Placental epithelial cell (primary cell): ENCODE data around the genes BST1, FGFBP1 and DCAF16.

DNA sequence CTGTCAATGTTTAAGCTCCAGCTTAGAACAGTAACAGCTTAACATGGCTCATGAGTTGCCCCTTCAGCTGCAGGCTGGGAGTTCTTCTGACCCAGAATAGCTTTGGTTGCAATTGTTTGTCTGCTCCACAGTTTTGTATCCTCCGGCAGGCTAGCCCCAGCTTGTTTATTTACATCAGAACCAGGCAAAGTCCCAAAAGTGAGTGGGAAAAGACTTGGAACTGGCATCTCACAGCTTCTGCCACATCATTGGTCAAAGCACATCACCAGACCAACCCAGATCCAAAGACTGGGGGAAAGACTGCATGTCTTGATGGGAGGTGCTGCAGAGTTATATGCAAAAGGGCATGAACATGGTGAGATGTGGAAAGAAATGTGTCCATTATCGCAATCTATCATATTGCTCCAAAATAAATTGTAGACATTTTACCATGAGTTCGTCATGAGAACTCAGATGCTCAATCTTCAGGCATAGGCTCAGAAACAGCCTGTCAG lies 231.1 kb upstream of the CPEB2 start:
- CAGE, long polyA plus RNA: no peak

- CAGE, long polyA plus RNA: no peak
These were observed 160.6 kb upstream of the CPEB2 start for GRCh38 chr4:14841594-14842268.

GRCh38 chr4:15009479-15010218 lies 7.4 kb downstream of the CPEB2 start:
- CAGE, long polyA plus RNA: no peak

DNA sequence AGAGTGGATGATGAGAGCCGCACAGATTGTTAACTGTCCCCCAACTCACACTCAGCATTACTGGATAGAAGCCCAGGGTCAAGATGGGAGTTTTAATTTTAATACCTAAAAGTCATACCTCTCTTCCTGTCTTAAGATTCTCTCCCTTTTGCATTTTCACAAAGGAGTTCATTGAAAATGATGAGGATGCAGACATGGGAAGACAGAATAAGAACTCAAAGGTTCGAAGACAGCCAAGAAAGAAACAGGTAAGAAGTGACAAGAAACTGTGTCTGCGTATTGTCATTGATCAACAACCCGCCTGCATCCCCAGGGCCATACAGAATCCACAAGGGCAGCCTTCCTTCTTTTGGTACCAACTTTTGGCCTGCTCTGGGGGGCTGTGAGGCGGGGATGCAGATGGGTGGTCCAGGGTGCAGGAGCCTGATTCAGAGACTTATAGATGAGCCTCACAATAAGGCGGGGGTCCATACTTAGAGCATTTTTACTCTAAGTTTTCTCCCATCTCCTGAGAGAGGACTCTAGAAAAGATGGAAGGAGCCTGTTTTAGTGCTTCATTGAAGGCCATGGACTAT lies 9.0 kb downstream of the CC2D2A start:
- CAGE, long polyA plus RNA: no peak

GRCh38 chr4:15479134-15480437 lies 9.9 kb downstream of the CC2D2A start:
- CAGE, long polyA plus RNA: no peak

DNA sequence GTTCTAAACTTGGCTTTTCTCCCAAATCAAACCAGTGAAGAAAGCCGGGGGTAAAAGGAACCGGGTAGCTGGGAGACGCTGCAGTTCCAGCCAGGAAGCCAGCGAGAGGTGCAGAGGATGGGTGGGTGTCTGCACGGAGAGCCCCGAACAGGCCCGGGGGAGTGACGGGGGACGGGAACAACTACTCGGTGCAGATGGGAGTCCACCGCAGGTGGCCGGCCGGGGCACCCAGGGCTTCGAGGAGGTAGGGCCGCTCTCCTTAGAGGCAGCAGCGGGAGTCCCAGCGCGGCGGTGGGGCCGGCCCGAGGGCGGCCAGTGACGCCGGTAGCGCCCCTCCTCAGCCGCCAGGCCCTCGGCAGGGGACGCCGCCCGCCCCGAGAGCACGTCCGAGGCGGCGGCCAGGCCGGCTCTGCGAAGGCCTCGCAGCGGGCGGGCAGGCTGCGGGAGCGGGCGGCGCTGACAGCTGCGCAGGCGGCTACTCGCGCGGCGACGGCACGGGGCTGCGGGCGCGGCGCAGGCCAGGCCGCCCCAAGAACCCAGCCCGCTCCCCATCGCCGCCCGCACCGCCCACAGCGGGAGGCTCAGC lies 456 bp downstream of the FBXL5 start:
- CAGE, long polyA plus RNA: no peak

- CAGE, long polyA plus RNA: no peak
These were observed 3.0 kb upstream of the BST1 start for GRCh38 chr4:15699788-15700442.

- CAGE, long polyA plus RNA: no peak
These were observed at the start of gene BST1 for GRCh38 chr4:15702698-15703533. Gene BST1, plus strand, starts transcription at chr4:15703065.

DNA sequence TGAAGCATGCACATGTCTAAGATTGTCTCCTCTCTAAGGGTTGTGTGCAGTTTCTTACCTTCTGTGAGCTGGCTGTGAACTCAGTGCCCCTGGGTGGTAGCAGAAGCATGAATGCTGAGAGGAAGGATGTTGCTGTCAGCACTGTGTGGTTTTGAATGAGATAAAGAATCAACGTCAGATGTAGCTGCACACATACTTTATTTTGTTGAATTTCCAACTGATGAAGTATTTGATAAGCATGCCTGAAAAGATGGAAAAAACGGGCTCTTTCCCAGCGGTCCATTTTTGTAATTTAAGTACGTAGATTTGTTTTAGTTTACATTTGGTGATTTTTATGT lies 23.8 kb upstream of the CD38 start:
- CAGE, long polyA plus RNA: no peak

GRCh38 chr4:15938130-15938815 lies at the start of gene FGFBP1:
Gene FGFBP1, minus strand, starts transcription at chr4:15938740.
- CAGE, long polyA plus RNA: no peak

DNA sequence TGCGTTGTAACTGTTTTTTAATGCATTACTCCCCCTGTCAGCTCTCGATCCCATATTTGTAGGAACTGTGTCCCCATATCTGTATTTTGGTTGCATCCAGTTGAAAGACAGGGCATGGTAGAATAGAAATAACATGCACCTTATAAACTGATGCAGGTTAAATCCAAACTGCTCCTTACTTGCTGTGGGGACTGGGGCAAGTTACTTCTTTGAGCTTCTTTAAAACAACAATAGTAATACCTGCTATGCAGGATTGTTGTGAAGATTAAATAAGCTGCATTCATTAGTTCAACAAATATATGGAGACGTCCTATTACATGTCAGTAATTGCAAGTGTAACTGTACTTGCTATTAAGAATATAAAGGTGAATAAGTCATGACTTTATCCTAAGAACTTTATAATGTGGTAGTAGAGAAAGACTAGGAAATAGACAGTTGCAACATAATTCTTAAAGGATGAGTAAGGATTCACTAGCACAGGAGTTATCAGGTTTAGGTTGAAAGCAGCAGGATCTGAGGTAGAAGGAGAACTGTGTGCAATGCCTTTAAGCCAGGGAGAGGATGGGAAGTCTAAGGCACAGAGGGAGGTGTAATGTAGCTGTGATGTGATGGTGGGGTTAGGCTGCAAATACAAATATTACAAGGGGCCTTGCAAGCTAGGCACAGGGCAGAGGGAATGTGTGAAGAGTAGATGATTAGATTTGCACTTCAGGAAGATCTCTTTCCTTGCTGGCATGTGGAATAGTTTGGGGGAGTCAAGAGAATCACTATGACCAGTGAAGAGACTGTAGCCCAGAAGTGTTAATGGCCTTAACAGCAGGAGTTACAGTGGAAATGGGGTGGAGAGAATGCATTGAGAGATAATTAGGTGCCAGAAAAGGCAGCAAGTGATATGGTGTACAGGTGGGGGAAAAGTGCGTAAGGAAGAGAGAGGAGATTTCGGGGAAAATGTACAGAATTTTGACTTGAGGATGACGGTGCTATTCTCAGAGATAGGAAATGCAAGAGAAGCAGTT lies 9.9 kb upstream of the TAPT1 start:
- CAGE, long polyA plus RNA: no peak

DNA sequence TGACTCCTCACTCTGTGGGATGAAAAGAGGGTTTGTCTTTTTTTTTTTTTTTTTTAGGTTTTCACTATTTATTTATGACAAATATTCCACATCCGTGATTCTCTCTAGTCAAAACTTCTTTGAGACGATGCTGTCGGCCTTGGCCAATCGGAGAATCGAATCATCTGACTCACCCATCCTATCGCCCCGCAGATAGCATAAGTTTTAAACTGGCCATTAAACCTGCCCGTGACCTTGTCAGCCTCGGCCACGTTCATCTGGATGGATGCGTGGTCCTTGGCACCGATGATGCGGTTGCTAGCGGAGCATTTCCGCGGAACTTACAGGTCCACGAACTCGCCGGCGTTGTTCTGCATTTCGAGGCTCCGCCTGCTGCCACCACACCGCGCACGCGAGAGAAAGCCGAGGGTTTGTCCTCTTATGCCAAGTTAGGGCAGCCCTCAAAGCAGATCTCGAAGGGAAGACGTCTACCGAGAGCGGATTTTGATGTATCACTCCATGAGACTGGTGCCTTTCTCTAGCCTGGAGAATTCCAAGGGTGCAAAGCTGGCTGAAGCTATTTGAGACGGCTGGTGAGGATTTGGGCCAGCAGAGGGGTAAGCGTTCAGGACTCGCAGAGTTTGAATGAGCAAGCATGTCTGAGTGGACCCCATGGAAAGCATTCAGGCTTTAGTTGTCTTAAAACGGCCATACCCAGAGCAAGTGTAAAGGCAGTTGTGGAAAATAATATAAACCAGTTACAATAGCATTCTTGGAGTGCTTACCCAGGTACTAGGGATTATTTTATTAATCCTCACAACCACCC lies 30.1 kb upstream of the TAPT1 start:
- CAGE, long polyA plus RNA: no peak

DNA sequence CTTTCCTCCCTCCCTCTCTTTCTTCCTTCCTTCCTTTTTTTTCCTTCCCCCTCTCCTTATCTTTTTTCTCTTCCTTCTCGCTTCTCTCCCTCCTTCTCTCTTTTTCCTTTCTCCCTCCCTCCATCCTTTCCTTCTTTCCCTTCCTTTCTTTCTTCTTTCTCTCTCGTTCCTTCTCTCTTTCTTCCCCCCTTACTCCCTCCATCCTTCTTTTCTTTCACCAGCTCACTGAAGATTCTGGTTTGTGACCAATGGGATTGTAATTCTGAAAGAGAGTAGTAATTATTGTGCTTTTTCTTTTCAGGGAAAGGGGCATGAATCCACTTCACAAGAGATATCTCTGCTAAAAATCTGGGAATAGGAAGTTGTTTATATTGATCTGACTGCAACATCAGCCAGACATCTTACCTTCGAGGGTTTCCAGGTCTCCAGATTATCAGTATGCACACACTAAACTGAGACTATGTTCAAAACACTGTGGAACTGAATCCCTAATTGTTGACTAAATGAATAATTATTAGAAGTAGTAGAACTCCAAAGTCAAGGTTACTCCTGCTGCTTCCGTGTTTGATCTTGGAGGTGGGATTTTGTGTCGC lies 225.5 kb downstream of the LDB2 start:
- CAGE, long polyA plus RNA: no peak

DNA sequence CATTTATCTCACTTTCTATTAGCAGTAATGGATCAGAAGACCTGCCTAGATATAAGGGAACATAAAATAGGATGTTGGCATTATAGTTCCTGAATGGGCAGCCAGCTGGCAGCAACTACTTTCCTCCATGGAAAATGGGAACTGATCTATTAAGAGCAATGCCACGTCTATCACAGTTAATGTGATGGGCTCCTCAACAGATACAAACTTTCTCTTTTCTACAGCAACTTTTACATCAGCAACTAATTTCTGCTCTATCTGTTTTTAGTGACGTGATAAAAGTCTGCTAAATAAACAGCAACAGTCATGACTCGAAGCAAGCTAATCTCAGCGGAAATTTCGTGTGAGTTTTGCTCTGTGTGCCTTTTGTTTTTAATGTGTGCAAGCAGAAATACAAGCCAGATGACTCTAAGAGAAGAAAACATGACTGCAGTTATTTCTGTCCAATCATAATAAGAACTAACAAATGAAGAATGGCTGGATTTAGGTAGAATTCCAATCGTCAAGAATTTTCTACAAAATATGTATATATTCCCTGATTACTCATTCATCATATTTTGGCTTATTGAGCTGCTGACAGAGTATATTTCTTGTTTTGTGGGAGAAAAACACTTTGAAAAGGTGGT lies 214.4 kb downstream of the LDB2 start:
- CAGE, long polyA plus RNA: no peak

GRCh38 chr4:16899031-16899402 lies 572 bp upstream of the LDB2 start:
- CAGE, long polyA plus RNA: no peak

DNA sequence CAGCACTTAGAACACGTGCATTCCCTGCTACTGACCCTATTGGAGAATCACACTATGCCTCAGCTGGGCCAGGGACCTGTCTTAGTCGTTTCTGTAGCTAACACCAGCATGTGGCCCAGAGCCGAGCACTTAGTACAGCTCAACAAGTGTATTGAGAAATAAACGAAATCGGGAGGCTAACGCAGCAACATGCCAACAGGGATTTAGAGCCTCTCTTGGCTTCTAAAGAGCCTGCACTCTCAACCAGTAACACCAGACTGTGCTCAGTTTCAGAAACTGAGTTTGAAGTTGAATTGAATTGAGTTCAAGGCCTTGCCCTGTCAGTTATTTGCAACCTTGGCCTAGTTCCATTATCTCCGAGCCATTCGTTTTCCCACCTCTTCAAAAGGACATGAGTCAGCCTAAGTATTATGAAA lies 71.2 kb upstream of the LDB2 start:
- CAGE, long polyA plus RNA: no peak

DNA sequence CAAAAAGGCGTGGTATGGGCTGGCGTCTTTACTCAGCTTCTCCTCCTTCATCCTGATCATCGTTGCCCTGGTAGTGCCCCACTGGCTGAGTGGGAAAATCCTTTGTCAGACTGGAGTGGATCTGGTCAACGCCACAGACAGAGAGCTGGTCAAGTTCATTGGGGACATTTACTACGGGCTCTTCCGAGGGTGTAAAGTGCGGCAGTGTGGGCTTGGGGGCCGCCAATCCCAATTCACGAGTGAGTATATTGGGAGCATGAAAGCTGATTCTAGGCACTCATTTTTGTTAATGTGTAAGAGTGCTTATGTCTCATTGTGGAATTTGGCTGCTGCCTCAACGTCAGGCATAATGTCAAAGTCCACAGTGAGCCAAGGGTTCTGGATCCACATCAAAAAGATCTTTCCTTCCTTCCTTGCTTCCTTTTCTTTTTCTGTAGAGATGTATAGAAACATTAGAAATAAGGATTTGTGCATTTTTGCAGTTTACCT lies 360 bp downstream of the CLRN2 start:
- CAGE, long polyA plus RNA: no peak

DNA sequence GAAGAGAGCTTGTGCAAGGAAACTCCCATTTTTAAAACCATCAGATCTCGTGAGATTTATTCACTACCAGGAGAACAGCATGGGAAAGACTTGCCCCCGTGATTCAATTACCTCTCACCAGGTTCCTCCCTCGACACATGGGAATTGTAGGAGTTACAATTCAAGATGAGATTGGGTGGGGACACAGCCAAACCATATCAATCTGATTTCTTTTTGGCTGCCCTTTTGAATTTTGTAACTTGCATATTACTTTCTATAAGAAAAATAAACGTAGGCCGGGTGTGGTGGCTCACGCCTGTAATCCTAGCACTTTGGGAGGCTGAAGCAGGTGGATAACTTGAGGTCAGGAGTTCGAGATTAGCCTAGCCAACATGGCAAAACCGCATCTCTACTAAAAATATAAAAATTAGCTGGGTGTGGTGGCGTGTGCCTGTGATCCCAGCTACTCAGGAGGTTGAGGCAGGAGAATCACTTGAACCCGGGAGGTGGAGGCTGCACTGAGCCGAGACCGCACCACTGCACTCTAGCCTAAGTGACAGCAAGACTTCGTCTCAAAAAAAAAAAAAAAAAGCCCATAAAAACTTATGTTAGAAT lies 8.5 kb downstream of the MED28 start:
- CAGE, long polyA plus RNA: no peak

- CAGE, long polyA plus RNA: no peak
These were observed 8.2 kb downstream of the DCAF16 start for GRCh38 chr4:17802269-17802918.

GRCh38 chr4:17810000-17811103 lies at the start of gene DCAF16:
Gene DCAF16, minus strand, starts transcription at chr4:17810757.
- CAGE, long polyA plus RNA: no peak